Fibroblast of the aortic adventitia (primary cell): ENCODE measurements around the genes R3HDM2, CDK4 and USP15.

- CAGE, long polyA plus RNA = no peak
Observed at GRCh38 chr12:57430201-57431365, at the start of gene R3HDM2. Gene R3HDM2, minus strand, starts transcription at chr12:57431043.

- CAGE, long polyA plus RNA = no peak
Observed at GRCh38 chr12:57431369-57432355, 819 bp upstream of the R3HDM2 start.

DNA sequence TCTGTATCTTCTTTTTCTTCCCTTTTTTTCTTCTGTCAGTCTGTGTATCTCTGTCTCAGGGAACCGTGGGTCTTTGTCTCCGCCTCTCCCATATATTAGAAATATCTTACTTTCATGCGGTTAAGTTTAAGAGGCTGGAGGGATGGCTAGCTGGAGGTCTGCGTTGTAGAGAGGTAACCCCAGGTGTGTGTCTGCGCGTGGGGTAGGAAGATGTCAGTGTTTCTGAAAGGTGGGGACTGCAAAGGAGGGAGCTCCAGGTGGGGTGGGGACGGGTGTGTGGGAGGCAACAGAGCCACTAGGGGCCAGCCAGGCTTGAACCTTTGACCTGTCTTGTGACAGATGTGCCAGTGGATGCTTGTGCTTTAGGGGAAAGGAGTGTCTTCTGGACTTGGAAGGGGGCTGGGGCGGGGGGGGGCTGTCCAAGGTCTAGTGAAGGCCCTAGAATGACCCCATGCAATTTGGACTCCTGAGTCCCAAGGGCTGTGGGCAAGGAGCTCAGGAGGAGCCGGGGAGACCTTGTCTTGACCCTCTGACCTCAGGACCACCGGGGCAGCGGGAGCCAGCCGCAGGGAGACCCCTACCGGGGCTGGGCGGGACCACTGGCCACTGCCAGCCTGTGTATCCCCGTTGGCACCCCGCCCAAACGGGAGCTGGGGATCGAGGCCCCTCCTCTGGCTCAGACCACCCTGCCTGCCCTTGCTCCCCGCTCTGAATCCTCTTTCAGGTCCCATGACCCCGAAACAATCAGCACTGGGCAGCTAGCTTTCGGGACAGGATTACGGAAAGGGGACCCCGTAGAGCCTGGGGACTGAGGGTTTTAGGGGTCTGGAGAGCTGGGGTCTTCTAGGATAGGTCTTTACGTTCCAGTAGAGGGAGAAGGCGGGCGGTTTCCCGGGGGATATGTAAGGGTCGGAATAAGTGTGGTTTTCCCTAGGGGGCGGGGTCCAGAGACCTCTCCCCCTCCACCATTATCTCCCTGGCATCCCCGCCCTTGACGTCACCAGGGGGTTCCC, 1.1 kb downstream of the GLI1 start:
- CAGE, long polyA plus RNA = no peak

- CAGE, long polyA plus RNA = no peak
Observed at GRCh38 chr12:57475146-57475645, 4.5 kb downstream of the ARHGAP9 start.

- CAGE, long polyA plus RNA = no peak
Observed at GRCh38 chr12:57519770-57520355, 451 bp downstream of the DDIT3 start.

DNA sequence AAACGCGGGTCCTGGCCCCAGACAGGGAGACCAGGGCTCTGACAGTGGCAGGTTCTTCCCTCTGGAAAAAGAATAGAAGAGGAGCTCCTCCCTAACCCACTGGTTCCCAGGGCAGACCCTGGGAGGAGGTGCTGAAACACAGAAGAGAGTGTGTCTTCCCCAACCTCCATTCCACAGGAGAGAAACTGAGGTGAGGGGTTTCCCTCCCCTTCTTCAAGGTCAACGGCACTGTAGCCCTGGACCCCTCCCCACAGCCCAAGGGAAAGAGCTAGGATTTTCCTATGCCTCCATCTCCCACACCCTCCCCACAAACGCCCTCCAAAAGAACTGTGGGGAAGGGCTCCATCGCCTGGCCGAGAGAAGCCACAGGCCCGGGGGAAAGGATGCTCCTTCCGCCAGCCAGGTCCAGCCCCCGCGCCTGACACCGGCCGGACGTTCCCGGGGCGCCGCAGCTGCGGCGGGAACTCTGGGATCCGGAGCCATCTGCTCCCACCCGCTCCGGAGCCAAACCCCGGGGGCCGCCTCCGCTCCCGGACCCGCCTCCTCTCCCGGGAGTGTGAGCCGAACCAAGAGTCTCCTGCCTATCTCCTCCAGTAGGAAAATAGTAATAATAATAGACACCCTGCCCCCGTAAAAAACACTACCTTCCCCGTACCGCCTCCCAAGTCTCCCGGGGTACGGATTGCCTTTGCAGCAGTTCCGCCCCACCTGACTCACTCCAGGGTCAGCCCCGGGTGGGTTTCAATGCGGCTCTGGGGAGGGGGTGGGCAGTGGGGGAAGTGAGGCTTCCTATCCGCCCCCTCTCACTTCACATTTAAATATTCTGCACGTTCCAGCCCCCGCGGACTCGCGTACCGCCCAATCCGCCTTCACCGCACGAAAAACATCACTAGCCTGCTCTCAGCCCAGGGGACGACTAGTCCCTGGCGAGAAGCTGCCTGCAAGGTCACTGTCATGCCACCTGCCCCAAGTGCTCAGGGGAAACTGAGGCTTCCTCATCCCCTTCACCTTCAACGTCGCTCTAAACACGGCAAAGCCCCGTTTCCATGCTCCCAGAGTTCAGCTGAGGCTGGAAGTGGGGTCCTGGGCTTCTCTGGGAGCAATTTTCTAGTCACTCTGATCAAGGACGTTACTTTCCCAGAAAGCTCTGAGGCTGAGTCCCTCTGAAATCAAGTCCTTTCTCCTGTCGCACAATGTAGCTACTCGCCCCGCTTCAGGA, 2.4 kb downstream of the AGAP2 start:
- CAGE, long polyA plus RNA = no peak

- CAGE, long polyA plus RNA = no peak
Observed at GRCh38 chr12:57737861-57738359, 632 bp downstream of the AGAP2 start.

GRCh38 chr12:57744250-57744952, 438 bp upstream of the TSPAN31 start:
- CAGE, long polyA plus RNA = no peak

GRCh38 chr12:57752076-57752852, at the start of gene CDK4:
Gene CDK4, minus strand, starts transcription at chr12:57752310.
- CAGE, long polyA plus RNA = no peak

GRCh38 chr12:57819827-57820542, 1.5 kb upstream of the AVIL start:
- CAGE, long polyA plus RNA = no peak

GRCh38 chr12:57824256-57824761, 5.8 kb upstream of the AVIL start:
- CAGE, long polyA plus RNA = no peak

GRCh38 chr12:57882347-57882896, 35.9 kb upstream of the CTDSP2 start:
- CAGE, long polyA plus RNA = no peak

- CAGE, long polyA plus RNA = no peak
Observed at GRCh38 chr12:57894654-57895320, 46.6 kb upstream of the ATP23 start.

- CAGE, long polyA plus RNA = no peak
Observed at GRCh38 chr12:58765743-58766471, 154.4 kb downstream of the LRIG3 start.

- CAGE, long polyA plus RNA = no peak
Observed at GRCh38 chr12:58877377-58877900, 42.9 kb downstream of the LRIG3 start.

GRCh38 chr12:58899059-58899770, 21.1 kb downstream of the LRIG3 start:
- CAGE, long polyA plus RNA = no peak

GRCh38 chr12:62191521-62192441, 792 bp downstream of the TAFA2 start:
- CAGE, long polyA plus RNA = no peak

GRCh38 chr12:62250993-62252081, 8.9 kb upstream of the USP15 start:
- CAGE, long polyA plus RNA = no peak

DNA sequence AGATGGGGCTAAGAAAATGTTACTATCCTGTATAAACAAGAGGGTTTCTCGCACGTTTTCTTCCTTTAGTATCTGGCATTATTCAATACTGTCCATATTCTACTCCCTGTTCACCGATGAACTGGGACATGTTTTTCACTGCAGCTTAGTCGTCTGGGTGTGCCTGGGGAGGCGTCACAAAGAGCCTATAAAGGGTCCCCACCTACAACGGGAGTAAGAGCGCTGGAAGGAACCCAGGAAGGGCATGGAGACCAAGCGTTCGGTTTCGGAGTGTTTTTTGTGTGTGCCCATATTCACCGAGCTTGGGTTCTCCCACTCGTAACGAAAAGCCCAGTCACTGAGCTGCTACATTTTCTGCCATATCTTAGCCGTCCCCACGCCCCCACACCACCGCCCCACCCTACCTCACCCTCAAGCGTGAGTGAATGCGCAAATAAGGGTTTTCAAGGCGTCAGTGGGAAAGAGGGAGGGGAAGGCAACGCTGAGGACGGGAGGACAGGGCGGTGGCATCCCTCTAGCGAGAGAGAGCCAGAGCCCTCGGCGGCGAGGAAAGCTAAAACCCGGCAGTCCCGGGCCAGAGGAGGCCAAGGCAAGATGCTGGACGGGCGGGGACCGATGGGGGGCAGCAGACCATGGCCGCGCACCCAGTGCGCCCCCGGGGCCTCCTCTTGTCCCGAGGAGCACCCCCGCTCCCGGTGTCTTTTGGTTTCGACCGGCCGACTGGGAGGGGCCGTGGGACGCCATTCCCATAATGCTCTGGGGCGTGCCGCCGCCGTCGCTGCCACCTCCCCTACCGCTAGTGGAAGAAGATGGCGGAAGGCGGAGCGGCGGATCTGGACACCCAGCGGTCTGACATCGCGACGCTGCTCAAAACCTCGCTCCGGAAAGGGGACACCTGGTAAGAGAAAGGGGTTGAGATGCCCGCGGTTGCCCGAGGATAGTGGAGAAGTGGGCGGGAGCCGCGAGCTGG, at the start of gene USP15:
TSS of gene USP15 (plus strand) at position 799 of the 970 bp plus-strand sequence.
- CAGE, long polyA plus RNA = no peak

DNA sequence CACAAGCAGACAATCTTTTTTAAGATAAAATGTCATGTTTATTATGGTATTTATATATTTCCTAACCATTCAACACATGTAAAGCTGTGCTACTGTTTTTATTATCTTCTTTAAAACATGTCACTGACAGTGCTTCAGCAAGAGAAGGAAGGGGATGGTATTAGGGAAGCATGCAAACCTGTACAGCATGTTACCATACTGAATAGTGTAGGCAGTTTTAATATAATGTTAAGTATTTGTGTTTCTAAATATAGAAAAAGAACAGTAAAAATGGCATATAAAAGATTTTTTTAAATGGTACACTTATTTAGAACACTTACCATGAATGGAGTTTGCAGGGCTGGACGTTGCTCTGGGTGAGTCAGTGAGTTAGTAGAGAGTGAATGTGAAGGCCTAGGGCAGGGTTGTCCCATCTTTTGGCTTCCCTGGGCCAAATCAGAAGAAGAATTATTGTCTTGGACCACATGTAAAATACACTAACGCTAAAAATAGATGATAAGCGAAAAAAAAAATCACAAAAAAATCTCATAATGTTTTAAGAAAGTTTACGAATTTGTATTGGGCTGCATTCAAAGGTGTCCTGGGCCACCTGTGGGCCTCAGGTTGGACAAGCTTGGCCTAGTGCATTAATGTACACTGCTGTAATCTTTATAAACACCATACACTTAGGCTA, 17.1 kb downstream of the USP15 start:
- CAGE, long polyA plus RNA = no peak